NALM6 (cell line): ENCODE measurements around the genes ZNF732, PCGF3 and IDUA.

GRCh38 chr4:304893-305799 lies at the start of gene ZNF732:
TSS of gene ZNF732 (minus strand) at chr4:305474.
- PRO-cap, result no peak

DNA sequence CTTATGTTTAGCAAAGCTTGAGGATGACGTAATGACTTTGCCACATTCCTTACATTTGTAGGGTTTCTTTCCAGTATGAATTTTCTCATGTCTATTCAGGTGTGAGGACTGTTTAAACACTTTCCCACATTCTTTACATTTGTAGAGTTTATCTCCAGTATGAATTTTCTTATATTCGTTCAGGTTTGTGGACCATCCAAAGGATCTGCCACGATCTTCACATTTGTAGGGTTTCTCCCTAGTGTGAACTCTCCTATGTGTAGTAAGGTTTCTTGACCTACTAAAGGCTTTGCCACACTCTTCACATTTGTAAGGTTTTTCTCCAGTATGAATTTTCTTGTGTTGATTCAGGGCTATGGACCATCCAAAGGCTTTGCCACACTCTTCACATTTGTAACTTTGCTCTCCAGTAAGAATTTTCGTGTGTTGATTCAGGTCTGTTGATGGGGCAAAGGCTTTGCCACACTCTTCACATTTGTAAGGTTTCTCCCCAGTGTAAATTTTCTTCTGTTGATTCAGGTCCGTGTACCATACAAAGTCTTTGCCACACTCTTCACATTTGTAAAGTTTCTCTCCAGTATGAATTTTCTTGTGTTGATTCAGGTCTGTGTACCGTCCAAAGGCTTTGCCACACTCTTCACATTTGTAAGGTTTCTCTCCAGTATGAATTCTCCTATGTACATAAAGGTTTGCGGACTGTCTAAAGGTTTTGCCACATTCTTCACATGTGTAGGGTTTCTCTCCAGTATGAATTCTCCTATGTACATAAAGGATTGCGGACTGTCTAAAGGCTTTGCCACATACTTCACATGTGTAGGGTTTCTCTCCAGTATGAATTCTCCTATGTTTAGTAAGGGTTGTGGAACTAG lies 56.7 kb downstream of the ZNF721 start:
- PRO-cap, result no peak

- PRO-cap, result no peak
Observed at GRCh38 chr4:576993-577440, 922 bp upstream of the TMEM271 start.

DNA sequence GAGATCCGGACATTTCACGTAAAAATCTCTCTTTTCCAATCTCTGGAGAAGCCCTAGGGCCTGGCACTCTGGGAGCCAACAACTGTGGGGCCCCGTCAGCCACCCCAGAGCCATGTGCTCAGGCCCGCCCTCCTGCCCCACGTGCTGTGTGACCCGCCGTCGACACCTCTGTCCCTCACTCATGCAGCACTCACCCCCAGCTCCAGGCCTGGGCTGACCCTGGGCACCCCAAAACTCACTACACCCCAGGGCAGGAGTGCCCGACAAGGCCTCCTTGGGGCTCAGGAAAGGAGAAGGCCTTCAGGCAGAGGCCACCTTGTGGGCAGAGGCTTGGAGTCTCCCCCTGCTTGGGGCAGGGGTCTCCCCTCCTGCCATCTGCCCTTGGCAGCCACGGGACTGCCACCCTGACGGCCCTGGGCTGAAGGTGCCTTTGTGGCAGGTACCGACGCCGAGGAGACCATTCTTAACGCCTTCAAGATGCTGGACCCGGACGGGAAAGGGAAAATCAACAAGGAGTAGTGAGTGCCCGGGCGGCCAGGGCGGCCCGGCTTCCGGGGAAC lies 5.8 kb downstream of the MYL5 start:
- PRO-cap, result no peak

DNA sequence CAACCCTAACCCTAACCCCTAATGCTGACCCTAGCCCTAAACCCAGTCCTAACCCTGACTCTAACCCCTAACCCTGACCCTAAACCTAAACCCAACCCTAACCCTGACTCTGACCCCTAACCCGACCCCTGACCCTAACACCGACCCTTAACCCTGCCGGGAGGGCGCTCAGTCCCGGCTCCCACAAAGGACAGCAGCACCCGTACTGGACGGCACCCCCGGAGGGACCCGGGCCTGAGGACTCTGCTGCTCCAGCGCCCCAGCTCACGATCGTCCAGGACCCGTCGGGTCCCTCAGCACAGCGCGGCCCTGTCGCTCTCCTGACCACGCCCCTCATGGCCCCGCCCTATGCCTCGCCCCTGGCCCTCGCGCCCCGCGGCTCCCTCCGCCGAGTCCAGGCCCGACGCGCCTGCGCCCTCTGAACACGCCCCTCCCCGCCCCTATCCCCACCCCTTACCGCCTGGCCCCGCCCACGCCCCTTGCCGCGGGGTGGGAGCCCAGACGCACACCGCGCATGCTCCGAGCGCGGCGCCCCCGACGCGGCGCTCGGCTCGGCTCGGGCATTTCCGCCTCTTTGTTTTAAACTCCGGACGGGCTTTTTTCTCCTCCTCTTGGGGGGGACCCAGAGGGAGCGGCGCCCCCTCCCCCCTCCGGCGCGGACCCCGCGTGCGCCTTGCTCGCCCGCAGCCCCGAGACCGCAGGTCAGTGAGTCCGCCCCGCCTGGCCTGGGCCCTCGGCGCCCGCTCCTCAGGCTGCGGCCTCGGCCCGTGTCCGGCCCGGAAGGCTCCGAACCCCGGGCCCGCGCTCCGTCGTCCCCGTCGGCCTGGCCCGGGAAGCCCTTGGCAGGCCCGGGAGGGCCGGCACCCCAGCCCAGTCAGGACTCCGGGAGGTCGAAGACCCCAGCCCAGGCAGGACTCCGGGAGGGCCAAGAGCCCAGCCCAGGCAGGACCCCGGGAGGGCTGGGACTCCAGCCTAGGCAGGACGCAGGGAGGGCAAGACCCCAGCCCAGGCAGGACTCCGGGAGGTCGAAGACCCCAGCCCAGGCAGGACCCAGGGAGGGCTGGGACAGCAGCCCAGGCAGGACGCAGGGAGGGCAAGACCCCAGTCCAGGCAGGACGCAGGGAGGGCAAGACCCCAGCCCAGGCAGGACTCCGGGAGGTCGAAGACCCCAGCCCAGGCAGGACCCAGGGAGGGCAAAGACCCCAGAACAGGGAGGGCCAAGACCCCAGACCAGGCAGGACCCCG lies at the start of gene PCGF3:
PCGF3 (plus strand) TSS at position 563 of the 1,245 bp plus-strand sequence.
- PRO-cap, result bidirectional peak, plus-strand start at position 564 of the sequence, minus-strand start at position 300 of the sequence

- PRO-cap, result no peak
Observed at GRCh38 chr4:710101-710852, 4.6 kb downstream of the PCGF3 start.

DNA sequence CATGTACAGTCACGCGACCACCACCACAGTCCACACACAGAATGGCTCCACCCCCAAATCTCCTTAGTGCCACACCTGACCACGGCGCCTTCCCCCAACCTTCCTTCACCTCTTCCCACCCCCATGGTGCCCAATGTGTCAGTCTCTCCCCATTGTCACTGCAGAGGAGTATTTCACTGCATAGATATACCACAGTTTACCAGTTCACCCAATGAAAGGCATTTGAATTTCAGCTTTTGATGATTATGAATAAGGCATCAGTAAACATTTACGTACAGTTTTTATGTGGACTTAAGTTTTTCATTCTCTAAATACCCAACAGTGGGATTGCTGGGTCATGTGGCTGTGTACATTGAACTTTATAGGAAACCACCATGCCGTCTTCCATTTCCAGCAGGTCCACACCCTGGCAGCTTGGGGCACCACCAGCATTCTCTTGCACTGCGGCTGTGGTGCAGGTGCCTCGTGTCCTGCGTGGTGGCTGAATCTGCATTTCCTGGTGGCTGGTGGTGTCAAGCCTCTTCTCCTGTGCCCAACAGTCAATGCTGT lies 49.1 kb downstream of the CPLX1 start:
- PRO-cap, result no peak

DNA sequence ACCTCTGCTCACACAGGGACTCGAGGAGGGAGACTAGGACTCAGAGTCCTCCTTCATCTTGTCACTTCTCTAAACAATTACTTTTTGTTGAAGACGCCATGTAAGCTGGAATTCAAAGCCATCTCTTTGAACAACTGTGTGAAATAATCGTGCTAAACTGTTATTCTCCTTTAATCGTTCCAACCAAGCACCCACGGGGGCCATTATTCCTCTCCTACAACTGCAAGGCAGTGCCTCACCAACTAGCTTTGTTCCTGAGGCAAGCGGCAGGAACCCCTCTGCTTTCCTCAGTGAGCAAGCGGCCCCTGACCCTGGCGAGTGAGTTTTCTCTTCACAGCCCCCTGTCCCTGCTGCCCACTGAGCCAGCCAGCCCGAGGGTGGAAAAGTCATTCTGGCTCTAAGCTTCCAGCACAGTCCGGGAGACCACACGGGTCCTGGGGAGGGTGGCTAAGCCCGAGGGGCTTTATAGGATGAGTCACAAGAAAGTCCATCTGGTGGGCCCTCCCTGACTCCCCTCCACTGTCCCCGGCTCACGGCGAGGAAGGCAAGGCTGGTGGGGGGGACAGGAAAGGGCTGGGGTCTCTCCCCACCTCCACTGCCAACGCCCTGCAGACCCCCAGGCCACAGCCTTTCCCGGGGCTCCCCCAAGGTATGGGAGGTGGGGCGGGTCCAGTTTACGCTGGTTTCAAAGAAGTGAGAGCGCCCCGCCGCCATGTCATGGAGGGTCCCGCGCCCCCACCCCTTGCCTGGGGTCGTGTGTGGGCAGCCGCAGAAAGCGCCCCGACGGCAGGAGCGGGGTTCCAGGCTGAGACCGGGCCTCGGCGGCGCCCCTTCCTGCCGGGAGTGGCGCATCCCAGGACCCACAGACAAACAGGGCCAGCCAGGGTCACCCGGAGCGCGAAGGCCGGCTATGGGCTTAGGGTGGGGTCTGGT lies 45.1 kb downstream of the CPLX1 start:
- PRO-cap, result no peak

DNA sequence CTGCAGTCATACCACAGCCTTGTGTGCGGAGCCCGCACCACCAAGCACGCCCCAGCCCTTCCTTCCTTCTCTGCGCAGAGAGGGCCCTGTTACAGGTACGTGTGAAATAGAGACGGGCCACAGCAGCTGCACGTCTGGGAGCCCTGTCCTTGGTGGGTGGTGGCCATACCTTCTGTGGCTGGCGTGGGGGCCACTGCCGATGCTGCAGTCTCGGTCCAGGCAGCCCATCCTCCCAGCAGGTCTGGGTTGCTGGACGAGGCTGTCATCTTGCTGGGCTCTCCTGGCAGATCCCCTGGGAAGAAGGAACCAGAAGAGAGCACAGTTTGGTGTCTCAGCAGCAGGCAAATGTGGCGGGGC lies 39.0 kb upstream of the CPLX1 start:
- PRO-cap, result no peak

GRCh38 chr4:915641-916013 lies 16.5 kb downstream of the GAK start:
- PRO-cap, result no peak

DNA sequence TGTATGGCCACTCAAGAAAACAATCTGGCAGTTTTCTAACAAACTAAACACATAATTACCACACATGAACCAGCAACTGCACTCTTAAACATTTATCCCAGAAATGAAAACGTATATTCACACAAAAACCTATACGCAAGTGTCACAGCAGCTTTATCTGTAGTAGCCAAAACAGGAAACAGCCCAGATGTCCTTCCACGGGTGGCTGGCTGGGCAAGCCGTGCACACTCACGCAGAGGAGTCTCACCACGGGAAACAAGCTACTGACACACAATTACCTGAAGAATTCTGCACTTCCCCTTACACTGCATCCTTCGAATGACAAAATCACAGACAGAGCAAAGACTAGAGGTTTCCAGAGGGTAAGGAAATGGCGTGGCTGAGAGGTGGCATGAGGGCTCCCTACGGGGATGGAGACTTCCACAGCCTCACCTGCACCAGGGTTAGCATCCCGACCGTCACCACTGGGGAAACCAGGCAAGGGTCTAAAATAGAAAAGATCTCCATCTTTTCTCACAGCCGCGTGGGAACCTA lies 9.3 kb downstream of the GAK start:
- PRO-cap, result unidirectional peak, minus-strand start at position 104 of the sequence

DNA sequence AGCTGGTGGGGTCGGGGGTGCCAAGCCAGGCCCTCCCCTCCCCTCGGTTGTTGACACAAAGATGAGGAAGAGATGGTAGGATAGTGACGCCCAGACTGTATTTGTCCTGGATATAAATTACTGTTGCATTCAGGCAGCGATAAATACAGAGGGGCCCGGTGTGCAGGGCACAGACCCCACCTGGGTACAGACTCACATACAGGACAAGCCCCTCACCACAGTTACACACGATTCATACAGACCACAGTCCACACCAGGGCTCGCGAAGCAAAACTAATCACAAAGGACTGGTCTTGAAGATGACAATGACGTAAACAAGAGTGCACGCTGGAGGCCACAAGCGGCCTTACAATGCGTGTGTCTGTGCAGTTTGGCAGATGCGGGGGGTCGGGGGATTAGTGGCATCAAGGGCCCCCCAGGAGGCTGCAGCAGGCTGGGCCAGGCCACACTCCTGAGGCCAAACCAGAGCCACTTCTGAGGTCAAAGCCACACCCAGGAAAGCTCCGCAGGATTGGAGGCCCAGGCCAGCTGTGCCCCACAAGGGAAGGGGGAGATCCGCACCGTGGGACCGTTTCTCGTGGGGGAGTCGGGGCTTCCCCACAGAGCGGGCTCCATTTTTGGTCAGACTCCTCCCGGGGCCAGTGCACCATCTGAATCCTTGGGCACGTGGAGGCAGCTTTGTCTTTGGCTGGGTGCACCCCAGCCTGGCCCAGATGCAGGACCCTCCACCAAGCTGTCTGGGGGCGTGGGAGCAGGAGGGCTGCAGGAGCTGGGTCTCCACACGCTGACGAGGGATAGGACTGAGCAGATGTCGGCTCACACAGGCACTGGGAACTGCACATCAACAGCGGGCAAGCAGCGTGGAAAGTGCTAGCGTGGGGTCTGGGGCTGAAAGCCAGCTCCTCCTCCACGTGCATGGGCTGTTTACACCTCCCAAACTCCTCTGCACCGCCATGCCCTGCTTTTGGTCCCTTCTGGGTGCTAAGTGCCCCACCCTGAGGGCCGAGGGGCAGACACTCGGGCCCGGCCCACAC lies 14.2 kb downstream of the DGKQ start:
- PRO-cap, result no peak

DNA sequence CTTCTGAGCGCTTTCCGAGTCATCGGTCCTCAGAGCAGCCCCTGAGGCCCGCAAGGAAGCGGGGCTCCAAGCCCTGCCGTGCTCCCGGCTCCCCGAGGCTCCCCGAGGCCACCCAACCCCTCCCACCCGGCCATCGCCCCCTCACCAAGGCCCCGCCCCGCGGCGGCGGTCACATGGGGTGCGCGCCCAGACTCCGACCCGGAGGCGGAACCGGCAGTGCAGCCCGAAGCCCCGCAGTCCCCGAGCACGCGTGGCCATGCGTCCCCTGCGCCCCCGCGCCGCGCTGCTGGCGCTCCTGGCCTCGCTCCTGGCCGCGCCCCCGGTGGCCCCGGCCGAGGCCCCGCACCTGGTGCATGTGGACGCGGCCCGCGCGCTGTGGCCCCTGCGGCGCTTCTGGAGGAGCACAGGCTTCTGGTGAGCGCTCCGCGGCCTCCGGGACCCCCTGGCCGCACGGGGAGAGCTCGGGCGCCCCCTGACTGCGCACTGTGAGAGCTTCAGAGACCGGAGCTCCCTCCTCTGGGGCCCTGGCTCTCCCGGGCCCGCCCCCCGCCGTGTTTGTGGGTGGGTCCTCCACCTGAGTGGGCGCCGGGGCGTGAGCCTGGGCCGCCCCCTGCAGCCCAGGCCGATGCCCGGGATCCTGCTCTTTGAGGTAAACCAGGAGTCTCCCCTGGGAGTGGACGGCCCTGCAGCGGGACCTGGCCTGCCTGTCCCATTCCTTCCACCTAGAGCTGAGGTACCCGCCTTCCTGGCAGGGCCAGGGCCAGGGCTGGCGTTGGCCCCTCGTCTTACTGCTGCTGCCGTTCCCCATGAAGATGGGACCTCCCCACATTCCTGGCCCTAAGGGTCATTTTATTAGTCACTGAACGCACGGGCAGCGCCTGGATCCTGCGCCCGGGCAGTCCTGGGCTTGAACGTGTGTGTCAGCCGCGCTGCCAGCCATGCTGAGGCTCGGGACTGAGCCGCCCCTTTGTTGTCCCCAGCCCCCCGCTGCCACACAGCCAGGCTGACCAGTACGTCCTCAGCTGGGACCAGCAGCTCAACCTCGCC lies at the start of gene IDUA:
IDUA (plus strand) TSS at position 216 of the 1,047 bp plus-strand sequence.
- PRO-cap, result bidirectional peak, plus-strand start at position 189 of the sequence, minus-strand start at position 107 of the sequence; unidirectional peak, minus-strand start at position 413 of the sequence; unidirectional peak, minus-strand start at position 487 of the sequence

DNA sequence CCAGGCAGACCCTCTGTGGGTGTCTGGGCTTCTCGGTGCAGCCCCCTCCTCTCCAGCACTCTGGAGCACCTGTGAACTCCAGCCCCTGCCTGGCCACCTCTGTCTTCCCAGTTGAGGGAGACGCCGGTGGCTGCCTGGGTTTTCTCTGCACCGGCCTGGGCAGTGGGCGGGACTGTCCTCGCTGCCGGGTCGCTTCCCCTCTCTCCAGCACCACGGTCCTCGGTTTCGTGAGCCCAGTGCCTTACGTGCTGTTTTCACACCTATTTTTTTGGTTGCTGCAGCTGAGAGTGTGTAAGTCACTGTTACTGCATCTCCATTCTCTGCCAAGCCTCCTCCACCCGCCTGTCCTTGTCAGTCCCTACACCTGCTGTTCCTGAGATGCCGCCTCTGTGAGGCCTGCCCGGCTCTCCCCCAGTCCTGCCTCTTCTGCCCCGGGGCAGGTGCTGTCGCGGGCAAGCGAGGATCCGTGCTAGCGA lies 2.5 kb upstream of the FGFRL1 start:
- PRO-cap, result no peak

- PRO-cap, result no peak
Observed at GRCh38 chr4:1022528-1023069, 11.2 kb downstream of the FGFRL1 start.

- PRO-cap, result bidirectional peak, plus-strand start at chr4:1082511, minus-strand start at chr4:1082458
Observed at GRCh38 chr4:1082154-1083156, 30.9 kb downstream of the RNF212 start.

- PRO-cap, result no peak
Observed at GRCh38 chr4:1209051-1209513, 36.7 kb upstream of the SPON2 start.

GRCh38 chr4:1224398-1225575 lies 24.1 kb downstream of the CTBP1 start:
- PRO-cap, result no peak

GRCh38 chr4:1238934-1240166 lies 9.6 kb downstream of the CTBP1 start:
- PRO-cap, result no peak

DNA sequence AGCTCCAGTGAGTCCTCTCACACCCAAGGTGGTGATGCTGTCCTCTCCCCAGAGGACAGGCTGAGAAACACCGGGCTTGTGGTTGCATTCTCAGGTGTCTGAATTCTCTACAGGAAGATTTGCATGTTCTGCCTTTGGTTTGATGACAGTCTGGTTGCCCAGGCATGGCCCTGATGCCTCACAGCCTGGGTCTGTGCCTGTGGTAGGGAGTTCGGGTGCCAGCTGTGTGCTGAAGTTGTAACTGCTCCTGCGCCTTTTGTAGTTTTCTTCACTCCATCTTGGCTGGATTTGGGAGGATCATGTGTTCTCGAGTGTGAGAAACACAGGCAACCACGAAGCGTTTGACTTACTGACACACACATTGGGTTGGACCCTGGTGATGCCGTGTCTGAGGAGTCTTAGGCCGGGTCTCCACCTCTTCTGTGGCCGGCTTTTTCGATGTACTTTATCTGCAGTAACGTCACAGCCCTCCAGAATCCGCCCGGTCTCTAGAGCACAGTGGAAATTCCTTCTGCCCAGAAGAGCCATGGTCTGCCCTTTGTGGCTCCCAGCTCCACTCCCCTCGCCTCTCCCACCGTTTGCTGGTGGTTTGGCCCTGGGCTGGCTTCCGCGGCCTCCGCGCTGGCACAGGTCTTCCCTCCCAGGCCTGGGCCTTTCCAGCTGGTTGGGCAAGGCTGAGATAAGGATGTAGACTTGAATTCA lies 4.1 kb downstream of the MAEA start:
- PRO-cap, result no peak